Epithelial cell of esophagus (primary cell): ENCODE measurements around the gene GTSE1.

DNA sequence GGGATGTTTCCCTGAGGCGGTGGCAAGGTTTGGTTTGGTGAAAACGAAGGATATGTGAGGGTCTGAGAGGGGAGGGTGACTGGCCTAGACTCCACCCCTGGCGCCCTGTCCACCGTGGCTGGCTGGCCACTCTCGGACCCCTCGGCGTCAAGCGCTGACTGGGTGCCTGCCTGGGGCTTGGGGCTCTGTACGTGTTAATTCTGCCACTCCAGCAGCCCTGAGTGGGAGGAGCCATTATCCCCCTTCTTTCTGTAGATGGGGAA lies 70.9 kb upstream of the PPARA start:
- RRBS: no CpG with 5 or more reads among the region's 9 CpGs

DNA sequence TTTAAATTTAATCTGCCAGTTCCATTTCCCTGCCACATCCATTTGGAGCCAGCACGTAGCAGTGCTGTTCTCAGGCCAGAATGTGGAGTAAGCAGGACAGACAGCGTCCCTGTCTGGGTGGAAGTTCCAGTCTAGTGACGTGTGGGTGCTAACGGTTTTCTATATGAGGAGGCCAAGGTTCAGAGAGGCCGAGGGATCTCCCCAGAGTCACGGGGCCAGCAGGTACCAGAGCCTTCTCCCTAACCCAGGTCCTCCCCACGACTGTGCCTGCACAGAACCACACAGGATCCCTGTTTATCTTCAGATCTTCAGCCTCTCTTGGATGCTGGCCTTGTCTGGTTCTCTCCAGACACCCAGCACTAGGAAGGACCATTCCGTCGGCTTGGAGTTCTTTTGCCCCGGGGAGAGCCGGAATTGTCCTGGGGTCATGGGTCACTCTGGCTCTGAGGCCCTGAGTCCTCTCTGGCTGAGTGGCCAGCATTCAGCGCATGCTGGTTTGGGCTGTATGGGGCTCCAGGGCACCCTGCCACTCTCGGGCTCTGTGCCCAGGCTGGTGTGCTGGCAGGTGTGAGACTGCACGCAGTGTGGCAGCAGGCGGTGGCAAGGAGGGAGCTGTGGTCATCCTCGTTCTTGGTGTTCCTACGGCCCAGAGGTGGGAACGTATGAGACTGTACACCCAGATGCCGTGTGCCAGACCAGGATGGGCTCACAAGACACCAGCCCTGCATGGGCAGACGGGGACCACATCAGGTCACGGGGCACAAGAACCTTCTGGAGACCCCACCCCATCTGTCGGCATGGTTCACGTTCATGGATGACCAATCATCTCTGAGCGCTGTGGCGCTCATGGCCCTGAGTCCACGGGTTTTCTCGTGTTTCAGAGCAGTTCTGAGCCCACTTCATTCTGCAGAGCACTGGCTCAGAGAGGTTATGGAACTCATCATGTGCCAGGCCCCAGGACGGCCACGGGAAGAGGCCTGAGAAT lies 63.4 kb upstream of the PPARA start:
- RRBS: no CpG with 5 or more reads among the region's 29 CpGs

GRCh38 chr22:46149280-46150198 lies 787 bp upstream of the PPARA start:
- RRBS: 6% methylated on average over 35 of the region's 69 CpGs

DNA sequence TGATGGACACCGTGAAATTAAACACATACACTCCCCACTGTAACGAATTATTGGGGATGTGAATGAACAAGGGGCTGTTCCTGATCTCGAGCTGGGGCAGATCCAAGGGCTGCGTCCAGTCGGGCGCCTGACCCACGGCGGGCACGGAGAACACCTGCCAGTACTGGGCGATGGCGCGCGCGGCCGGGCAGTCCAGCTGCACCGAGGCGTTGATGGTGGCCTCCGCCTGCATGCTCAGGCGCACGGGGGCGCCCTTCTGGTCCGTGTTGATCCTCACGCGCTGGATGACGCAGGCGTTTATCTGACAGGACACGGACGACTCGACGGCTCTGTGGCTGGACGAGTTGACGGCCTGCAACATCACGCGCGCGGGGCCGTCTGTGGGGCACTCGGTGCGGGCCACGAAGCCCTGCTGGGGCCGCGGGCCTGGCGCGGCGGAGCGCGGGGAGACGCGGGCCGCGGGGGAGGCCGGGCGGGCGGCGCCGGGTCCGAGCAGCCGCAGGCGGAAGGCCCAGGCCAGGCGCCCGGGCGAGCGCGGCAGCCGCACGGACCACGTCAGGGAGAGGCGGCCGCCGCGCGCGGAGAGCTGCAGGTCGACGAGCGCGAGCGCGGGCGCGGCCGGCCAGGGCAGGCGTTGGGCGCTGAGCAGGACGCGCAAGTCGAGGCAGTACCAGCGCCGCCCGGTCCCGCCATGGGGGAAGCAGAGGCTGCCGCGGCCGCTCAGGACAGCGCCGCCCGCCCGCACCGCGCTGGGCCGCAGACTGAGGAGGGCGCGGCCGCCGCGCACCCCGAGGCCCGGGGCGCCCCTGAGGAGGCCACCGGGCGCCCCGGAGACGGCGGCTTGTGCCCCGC lies 528 bp downstream of the PKDREJ start:
- RRBS: 2% methylated on average over 29 of the region's 115 CpGs

- RRBS: no CpG with 5 or more reads among the region's 22 CpGs
These were observed 8.4 kb upstream of the GTSE1 start for GRCh38 chr22:46288071-46288823.

DNA sequence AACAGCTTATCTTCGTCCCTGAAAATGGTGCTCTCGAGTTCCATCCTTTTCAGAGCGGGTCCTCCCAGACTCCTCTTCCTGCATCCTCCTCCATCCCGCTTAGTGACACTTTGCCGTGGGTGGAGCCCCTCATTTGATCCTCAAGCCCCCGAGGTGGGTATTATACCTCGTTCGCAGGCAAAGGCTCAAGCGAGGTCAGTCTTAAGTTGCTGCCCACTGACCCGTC lies 800 bp upstream of the GTSE1 start:
- RRBS: no CpG with 5 or more reads among the region's 10 CpGs

DNA sequence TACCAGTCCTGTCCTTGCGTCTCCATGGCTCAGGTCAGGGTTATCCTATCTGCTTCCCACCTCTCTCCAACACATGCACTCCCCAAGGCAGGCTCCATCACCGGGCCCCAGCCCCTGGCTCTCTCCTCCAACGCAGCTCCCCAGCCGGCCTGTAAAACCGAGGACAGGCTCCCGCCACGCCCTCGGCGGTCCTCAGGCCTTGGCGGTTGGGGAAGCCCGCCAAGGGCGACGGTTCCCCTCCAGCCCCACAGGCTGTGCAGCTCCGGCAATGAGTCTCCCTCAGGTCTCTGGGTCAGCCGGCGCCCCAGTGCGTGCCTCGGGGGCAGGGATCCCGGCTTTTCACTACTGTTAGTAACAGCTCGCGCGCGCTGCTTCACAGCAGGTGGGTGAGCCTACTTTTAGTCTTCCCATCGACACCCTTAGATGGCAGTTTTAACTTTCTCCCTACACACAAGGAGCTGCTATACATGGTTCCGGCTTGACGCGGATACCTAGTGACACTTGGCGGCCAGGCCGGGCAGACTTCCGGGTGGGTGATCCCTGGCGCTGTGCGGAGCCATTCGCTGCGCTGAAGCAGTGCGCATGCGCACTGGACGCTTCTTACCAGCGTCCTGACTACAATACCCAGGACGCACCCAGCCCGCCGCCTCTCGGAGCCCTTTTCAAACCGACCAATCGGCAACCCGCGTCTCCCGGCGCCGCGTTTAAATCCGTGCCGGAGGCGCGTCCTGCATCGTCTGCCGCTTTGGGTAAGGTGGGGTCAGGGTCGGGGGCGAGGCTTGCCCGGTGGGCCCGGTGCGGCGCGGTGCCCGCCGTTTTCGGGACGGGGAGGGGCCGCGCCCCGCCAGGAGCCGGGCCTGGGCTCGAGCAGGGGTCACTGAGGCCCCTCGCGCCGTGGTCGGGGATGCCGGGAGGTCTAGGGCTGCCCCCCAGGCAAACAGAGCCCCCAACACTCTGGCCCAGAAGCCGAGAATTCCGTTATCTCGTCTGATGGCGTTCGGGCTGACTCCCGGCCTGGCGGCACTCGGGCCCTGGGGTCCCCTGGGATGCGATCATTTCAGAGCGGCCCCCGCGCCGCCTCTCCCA lies at the start of gene GTSE1:
Gene GTSE1, plus strand, starts transcription at position 688 of the 1,086 bp plus-strand sequence.
- RRBS: 3% methylated on average over 29 of the region's 90 CpGs

GRCh38 chr22:46297269-46297739 lies 634 bp downstream of the GTSE1 start:
- RRBS: no CpG with 5 or more reads among the region's 18 CpGs

DNA sequence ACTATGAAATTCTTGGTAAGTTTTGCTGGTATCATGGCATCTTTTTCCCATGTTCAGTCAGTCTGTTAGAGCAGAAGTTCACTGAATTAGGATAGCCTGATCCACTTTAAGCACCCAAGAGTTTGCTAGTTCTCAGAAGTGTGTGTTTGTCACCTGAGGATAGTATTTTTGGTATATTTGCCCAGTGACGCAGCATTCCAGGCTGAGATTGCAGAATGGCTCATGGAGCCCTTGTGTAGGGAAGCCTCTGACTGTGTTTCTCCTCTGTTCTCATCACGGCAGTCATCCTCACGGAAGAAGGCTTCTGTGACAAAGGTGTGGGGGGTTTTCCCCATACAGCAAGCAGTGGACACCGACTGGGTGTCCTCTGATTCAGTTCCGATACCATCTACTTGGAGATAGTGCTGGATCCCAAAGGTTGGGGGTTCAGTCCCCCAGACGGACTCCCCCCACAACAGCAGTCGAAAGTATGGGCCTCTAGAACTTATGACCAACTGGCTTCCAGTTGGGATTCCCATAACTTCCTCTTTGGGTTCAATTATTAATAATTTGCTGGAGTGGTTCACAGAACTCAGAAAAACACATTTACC lies 6.3 kb downstream of the TRMU start:
- RRBS: no CpG with 5 or more reads among the region's 7 CpGs

- RRBS: no CpG with 5 or more reads among the region's 19 CpGs
These were observed 15.8 kb downstream of the TRMU start for GRCh38 chr22:46351319-46351692.

DNA sequence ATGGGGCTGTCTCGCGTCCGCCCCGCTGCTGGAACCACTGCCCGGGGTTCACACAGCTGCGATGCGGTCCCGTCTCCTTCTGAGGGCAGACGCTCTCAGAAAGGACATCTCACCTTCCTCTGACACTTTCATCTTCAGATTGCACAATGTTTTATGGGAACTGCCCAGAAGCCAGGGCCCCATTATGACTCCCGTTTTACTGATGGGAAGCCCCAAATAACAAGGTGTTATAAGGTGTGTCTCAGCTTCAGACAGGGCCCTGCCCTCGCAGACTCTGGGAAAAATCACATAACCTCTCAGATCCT lies 43.5 kb downstream of the TRMU start:
- RRBS: no CpG with 5 or more reads among the region's 11 CpGs

- RRBS: 70% methylated on average over 9 of the region's 34 CpGs
These were observed 71.5 kb downstream of the CELSR1 start for GRCh38 chr22:46465538-46466607.

- RRBS: 7% methylated on average over 3 of the region's 25 CpGs
These were observed 1.3 kb downstream of the CELSR1 start for GRCh38 chr22:46536208-46536413.

- RRBS: 5% methylated on average over 3 of the region's 17 CpGs
These were observed 9.9 kb upstream of the CELSR1 start for GRCh38 chr22:46547185-46547798.

- RRBS: no CpG with 5 or more reads among the region's 13 CpGs
These were observed 18.1 kb upstream of the GRAMD4 start for GRCh38 chr22:46602098-46602574.

DNA sequence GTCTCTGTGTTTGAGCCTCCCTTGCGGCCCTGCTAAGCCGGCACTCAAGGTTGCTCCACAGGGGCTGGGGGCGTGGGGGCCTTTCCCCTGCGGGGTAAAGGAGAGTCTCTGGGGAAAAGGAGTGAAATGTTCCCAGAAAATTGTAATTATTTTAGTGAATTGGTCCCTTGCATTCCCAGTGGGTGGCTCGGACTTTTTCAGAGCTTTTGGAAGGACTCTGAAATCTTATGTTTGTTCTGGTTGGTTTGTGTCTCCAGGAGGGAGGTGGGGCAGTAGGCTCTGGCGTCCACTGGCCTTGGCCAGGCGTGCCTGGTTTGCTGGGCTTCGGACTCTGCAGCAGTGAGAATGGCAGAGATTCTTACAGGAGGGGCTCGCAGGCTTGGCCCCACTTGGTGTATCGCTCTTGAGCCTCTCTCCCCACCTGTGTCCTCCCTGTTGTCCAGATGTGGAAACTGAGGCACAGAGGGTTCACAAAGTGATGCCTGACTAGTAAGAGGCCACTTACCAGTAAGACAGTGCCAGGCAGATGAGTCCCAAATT lies 18.0 kb downstream of the GRAMD4 start:
- RRBS: 90% methylated on average over 2 of the region's 10 CpGs

GRCh38 chr22:46651842-46652725 lies 31.9 kb downstream of the GRAMD4 start:
- RRBS: 82% methylated on average over 5 of the region's 21 CpGs

GRCh38 chr22:46677992-46678526 lies 57.9 kb downstream of the GRAMD4 start:
- RRBS: 80% methylated on average over 3 of the region's 26 CpGs

DNA sequence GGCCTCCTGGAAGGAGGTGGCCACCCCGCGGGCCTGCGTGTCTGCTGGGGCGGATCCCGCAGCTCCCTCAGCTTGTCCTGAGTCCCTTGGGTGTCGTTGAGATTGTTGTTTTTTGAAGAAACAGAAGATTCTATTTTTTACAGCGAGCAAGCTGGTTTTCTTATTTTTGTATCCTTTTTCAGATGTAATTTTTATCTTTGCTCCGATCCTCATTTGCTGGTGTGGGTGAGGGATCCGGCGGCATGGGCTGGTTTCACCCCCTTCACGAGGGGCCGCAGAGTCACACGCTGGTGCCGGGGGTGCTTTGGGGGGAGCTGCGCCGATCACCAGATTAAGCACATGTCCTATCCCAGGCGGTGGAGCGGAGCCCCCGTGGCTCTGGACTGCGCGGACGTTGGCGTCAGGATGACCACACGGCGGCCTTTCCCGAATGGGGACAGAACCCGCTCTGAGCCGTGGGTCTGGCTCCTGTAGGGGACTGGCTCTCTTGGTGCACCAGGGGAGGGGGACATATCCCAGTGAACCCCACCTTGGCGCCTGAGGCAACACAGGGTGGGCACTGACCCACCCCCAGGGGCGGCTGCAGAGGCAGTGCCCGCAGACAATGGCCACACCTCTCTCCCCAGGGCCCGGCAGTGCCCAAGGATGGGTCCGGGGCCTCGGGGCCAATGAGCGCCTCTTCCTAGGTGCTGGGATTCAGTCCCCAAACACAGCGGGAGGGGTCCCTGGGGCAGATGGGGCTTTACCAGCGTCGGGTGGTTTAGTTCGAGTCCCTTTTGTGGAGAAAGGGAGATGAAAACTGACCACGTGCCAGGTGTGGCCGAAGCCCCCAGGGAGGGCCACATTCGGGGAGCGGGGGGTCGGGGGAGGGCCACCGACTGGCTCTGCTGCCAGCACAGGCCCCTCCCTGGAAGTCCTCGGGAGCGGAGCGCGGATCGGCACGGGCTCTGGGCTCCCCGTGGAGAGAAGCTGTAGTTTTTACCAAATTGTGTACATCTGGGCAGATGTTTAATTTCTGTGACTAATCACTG lies 58.7 kb downstream of the GRAMD4 start:
- RRBS: 93% methylated on average over 6 of the region's 52 CpGs

GRCh38 chr22:46734139-46734338 lies 4.0 kb downstream of the CERK start:
- RRBS: no CpG with 5 or more reads among the region's 2 CpGs